ENCODE results near the gene HVCN1.

GRCh38 chr12:109878615-109879119 lies 1.7 kb downstream of the GLTP start:
- PRO-cap, result no peak

GRCh38 chr12:109952137-109953426 lies 43.6 kb downstream of the GIT2 start:
- PRO-cap, result no peak

DNA sequence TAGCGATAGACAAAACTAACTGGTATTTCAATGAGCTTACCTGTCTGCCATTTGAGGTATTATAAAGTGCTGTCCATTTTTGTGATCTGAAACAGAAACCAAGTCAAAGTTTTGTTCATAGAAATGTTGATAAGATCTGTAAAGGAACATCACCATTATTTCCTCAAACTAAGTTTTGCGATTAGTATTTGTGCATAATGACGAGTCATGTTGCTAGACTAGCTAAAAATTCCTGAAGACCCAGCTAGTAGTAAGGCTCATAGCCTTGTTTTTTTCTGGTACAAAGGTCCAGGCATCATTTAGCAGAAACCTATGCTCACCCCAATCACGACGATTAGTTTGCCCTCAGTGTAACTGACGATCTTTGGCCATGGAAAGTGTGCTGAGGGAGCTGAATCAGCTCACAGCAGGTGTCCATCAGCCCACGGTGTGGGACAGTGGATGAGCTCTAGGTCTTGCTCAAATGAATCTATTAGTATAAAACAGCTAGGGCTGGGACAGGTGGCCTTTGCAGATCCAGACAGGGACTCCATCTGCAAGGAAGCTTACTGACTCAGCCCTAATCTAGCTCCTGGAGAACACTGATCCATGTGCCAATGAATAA lies 28.6 kb downstream of the GIT2 start:
- PRO-cap, result no peak

DNA sequence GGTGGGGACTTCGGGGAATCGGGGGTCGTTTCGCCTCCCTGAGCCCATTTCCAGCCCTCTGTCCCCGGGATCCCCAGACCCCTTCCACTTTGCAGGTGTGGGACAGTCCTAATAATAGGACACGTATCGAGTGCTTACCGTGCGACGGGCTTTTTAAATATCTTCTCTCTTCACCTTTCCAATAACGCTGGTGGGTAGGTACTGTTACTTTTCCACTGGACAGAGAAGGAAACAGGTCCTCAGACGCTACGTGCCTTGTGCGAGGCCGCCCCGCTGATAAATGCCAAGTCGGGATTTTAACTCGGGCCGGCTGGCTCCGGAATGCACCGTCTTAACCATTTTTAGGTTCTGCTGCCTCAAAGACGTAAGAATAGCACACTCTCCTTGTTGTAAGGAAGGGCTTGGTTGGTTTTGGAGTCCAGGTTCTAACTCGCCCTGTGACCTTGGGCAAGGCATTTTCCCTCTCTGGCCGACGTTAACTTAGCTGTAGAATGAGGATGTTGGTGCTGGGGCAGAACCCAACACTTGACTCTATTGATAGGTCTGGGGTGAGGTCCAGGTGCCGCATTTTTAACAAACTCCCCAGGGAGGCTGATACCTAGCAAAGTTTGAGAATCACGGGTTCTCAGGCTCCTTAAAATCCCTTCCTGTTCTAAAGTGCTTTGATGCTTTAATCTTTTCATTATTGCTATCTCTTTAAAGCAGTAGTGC lies 739 bp downstream of the ANKRD13A start:
- PRO-cap, result unidirectional peak, minus-strand start at position 282 of the sequence; unidirectional peak, minus-strand start at position 358 of the sequence

- PRO-cap, result no peak
These were observed 6.1 kb downstream of the ANKRD13A start for GRCh38 chr12:110005274-110005736.

DNA sequence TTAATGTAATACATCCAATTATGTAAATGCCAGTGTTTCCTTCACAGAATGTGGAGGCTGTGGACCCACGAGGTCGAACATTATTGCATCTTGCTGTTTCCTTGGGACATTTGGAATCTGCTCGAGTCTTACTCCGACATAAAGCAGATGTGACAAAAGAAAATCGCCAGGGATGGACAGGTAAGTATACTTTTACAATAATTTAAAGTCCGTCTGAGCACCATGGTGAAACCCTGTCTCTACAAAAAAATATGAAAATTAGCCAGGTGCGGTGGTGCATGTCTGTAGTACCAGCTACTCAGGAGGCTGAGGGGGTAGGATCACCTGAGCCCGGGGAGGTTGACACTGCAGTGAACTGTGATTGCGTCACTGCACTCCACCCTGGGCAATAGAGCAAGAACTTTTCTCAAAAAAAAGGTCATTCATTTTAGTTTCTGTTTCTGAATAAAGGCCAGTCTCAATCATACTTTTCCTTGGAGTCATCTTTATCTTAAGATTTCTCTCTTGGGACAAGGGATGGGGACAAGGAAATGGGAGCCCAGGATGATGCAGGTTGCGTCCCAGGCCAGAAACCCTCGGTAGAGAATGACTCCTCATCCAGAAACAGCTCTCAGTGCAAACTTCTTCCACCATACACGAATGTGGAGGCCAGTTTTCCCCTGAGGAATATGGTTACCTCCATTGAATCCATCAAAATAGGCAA lies 12.9 kb downstream of the ANKRD13A start:
- PRO-cap, result no peak

- PRO-cap, result no peak
These were observed 24.4 kb downstream of the ANKRD13A start for GRCh38 chr12:110023307-110024367.

- PRO-cap, result no peak
These were observed 11.2 kb upstream of the ATP2A2 start for GRCh38 chr12:110269811-110270258.

- PRO-cap, result no peak
These were observed 56.7 kb downstream of the ATP2A2 start for GRCh38 chr12:110337517-110338315.

DNA sequence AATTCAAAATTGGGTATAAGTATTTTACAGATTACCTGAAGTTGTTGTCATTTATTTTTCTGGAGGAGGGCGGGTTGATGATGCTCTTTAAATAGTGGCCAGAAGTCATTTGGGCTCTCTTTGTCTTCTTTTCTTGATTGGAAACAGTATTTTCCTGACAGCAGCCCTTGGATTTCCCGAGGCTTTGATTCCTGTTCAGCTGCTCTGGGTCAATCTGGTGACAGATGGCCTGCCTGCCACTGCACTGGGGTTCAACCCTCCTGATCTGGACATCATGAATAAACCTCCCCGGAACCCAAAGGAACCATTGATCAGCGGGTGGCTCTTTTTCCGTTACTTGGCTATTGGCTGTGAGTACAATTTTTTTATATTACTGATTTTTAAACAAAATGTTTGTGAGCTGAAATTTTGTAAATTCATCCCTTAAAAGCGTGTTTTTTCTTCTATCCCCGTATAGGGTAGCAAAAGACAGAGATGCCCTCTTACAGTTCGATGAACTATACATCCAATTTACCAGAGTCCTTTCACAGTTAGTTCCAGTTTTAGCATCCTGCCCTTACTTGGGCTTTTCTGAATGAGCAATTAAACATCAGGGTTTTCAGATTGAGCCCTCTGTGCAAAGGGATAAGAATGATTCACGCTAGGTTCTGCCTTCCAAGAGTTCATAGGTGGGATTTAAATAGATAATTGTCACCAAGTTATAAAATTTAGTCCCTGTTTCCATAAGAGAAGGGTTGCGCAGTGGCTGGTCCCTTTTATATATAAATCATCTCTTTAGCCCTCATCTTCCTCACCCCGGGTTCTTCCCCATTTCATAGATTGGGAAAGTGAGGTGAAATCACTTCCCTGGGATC lies 60.2 kb downstream of the ANAPC7 start:
- PRO-cap, result no peak

- PRO-cap, result no peak
These were observed 346 bp upstream of the PPTC7 start for GRCh38 chr12:110583563-110583765.

- PRO-cap, result bidirectional peak, plus-strand start at chr12:110689219, minus-strand start at chr12:110689115
These were observed at the start of gene HVCN1 for GRCh38 chr12:110689034-110690178. Gene HVCN1, minus strand, starts transcription at chr12:110689115.

DNA sequence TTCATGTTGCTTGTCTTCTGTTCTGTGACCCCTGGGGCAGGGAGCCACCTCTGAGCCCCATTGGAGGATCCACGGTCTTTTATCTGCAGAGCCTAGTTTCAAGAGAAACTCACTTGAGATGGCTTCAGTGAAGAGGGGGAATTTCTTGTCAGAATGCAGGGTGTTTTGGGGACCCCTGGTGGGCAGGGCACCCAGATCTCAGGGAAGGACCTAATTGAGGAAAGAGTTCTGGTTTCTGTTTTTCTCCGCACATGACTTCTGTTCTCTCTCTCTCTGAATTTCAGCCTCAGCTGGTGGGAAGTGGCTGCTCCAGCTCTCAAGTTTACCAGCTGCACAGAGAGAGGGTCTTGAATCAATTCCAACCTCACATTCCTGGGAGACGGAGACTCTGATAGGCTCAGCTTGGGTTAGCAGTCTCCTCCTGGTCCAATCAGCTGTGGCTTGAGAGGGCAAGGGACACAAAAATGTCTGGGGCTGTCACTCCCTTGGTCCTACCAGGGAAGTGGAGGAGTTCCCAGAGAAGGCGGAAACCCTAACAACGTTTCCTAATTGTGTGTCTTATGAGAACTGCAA lies 6.9 kb downstream of the CCDC63 start:
- PRO-cap, result no peak

DNA sequence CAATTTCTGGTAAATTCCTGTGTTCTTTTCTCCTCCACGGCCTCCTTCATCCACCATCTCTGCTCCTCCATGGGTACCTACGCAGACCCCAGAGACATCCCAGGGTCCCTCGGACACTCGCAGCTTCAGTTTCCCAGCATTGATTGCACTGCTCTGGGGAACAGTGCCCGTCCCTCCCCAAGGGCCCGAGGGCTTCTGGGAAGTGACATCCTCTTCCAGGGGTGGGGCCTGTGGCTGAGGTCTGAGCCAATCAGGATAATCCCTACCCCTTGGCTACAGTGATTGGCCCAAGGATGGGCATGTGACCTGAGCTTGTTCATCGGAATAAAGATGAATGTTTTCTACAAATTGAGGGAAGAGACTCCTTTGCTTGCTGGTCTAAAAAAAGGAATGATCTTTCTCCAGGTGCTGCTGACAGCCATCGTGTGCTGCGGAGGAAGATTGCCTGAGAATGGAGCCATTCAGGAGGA lies 37.3 kb upstream of the MYL2 start:
- PRO-cap, result no peak

- PRO-cap, result no peak
These were observed 6.8 kb downstream of the PHETA1 start for GRCh38 chr12:111361650-111362840.

GRCh38 chr12:111406764-111407747 lies 1.3 kb downstream of the SH2B3 start:
- PRO-cap, result no peak

DNA sequence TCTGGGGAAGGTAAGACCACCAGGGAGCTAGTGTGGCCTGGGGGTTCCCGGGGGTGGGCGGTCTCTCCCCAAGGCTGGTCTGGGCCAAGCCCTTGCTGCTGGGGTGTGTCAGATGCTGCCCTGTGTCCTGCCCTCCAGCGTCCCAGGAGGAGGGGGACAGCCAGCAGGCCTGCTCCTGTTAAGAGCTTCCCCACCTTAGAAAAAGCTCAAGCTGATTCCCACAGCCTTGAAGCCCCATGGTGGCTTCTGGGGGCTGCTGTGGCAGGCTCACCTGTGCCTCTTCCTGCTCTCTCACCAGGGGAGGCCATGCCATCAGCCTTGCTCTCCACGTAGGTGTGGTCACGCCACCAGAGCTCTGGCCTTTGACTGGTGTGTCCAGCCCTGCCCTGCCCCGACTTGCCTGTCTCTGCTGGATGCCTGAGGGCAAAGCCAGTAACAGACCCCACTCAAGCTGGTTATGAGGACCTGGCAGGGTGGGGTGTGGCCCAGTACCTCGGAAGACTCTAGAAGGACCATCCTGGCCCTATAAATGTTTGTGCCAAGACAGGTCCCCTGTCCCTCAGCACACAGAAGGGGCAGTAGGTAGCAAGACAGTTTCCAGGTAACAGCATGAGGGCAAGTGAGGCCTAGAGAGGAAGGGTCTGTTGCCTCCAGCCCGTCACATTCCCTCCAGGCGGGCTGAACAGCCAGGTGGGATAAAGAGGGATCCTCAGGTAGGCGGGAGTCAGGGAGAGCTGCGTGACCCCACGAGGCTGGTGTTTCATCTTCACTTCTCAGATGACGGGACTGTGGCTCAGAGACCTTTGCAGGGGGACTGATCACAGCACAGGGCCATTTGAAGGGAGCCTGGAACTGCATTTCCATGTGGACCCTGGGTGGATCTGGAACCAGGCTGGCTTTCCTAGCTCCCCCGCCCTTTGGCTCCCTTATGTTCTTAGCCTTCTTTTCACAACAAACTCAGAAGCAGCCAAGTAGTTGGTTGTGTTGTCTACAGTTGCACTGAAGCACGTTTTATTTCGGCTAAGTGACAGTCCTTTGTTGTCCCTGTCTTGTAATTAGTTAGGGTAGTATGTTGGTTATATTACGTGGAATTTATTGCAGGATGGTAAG lies 37.1 kb downstream of the SH2B3 start:
- PRO-cap, result no peak

DNA sequence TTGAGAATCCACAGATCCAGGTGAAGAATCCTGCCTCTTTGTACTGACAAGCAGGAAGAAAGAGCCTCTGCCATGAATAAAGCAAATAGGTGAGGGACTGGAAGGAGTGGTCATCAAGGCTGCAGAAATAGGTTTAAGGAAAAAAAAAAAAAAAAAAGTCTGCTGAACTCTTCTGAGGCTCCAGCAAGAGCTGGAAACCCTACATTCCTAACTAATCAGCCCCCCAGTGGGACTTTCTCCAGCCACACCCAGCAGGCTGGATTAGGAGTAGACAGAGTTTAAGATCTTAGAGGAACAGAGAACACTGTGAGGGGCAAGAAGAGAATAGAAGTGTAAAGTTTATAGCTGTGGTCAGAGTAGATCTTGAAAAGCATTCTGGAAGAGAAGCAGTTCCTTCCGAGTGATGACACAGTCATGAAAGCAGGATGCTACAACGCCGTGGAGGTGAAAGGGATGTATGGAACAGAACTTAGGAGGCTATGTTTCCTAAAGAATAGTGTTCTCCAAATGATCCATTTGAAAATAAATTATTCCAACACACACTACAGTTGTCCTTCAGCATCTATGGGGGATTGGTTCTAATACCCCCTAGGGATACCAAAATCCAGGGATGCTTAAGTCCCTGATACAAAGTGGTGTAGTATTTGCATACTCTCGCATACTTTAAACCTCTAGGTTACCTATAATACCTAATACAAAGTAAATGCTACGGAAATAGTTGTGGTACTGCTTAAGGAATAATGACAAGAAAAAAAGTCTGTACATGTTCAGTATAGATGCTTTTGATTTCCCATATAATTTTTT lies 66.2 kb downstream of the ATXN2 start:
- PRO-cap, result no peak

DNA sequence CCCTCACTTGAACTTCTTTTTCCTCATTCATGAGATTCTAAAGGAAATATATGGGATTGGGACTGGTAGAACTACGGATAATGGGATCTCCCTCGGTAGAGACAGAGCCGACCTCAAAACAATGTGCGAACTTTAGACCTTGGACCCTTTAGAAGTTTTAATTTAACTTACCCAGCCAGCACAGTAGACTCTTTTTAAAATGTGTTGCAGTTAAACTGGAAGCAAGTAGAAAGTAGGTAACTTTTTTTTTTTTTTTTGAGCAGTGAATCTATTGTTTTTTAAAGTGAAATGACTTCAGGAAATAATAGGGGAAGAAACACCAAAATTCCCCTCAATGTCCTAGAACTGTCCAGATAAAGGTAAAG lies 1.1 kb upstream of the ATXN2 start:
- PRO-cap, result no peak

DNA sequence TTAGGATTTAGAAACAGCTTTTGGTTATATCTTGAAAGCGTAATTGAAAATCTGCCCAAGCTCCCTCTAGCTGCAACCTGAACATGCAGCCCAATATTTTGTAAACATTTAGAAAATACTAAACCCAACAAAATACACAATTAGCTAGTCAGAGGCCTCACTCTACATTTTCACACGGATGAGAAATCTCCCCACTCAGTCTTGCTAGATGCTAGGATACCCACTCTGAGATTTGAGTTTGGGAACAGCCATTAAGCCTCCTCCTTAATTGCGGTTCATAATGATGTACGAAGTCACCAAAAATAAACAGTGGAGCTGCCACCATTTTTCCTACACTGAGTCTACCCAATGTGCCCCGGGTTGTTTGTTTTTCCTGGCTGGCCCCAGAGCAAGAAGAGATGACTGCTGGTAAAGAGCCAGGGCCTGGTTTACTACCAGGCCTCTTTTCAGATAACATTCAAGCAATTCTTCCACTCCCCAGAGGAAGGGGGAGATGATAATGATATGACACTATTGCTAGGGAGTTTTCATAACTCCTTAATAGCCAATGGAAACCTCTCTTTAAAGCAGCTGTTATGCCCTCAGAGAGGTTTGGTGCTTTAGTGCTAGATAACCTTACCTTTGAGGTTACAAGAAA lies 42.4 kb downstream of the BRAP start:
- PRO-cap, result no peak